Panc1 (cell line): ENCODE measurements around a stretch of chr17.

- RRBS, 2 experiments: no CpG with 5 or more reads among the region's 17 CpGs
Observed at GRCh38 chr17:17691128-17692480, 10.3 kb downstream of the RAI1 start.

DNA sequence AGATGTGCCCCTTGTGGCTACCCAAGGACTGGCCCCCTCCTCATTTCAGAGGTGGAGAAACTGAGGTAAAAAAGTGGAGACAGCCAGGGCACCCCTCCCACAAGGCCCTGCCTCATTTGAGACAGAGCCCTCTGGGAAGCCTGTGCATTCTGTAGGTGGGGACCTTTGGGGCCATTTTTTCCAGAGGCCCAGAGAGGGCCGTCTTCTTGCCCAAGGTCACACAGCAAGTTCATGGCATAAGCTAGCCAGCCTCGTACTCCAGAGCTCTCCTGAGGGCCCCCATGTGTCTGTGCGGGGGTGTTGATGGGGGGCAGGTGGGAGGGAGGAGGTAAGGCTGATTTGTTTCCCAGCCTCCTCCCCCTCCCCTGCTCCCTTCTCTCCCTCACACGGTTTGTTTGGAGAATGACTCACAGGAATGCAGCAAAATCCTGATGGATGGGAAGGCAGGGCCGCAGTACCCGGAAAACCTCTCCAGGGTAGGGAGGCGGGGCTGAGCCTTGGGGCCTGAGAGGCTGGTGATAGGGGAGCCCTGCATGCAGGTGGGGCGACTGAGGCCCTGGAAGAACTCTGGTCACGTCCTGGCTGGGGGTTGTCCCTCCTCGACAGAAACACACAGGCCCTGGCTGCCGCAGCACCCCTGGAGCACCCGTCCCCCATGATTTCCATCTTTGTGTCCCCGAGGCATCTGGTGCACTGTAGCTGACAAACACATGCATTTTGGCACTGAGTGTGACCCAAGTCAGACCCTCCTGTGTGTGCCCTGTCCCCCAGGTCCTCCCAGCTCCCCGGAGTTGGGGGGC, 29.6 kb downstream of the RAI1 start:
- RRBS, 2 experiments: no CpG with 5 or more reads among the region's 14 CpGs

DNA sequence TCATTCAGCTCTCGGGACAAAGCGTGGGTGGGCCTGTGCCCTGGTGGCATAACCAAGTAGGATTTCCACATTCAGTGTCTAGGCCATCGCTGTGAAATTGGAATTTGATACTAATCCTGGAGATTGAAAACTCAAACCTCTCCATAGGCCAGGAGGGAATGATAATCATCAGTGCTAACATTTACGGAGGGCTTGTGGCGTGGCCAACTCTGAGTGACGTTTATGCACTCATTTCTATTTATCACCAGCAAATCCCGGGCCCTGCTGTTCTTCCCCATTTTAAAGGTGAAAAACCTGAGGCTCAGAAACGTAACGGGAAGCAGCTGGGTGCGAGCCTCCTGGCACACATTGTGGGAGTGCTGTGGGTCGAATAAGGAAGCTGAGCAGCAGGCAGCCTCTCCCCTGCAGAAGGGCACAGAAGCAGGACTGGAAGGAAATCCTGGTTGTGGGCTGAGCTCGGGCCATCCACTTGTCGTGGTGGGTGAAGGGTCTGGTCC, 33.1 kb downstream of the RAI1 start:
- RRBS, 2 experiments: no CpG with 5 or more reads among the region's 13 CpGs

DNA sequence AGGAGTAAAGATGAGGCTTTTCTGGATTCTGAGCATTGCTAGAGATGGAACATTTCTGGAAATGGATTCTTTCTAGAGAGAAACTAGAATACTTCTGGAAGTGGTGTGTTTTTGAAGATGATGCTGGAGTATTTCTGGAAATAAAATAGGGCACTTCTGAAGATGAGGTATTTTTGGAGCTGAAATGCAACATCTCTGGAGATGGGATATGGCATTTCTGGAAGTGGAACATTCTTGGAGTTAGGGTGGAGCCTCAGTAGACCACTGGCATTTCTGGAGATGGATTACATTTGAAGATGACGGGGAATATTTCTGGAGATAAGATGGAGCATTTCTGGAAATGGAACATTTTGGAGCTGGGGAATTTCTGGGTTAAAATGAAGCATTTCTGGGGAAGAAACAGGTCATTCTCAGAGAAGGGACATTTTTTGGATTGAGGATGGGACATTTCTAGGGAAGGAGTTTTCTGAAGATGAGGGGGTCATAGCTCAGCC, 55.5 kb downstream of the RAI1 start:
- RRBS, 2 experiments: no CpG with 5 or more reads among the region's 1 CpG

DNA sequence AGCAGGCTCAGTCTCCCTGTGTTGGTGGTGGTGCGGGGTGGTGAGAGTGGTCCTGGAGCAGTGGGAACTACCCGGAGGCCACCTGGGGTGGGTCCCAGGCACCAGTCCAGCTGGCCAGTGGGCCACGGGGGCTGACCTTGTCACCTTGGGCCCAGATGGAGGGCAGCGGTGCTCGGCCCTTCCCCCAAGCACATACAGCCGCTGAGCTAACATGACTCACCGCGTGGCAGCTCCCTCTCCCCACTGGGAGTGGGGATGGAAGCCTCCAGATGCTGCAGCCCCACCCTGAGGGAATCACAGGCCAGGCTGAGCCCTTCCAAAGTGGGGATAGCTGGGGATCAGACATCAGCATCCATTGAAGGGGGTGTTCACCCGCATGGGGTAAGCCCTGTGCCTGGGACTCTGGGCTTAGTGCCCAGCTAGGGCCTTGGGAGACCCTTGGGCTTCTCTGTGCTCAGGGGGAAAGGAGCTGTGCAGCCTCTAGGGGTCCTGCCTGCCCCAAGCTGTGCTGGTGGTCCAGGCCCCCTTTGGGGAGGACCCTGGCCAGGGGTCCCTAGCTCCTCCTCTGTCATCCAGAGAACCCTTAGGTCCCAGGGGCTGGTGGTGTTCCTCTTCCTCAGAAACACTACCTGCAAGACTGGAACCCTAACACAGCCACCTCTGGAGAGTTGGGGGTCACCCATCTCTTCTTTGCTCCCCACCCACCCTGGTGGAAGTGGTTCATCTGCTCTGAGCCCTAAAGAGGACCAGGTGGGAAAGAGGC, 58.7 kb downstream of the RAI1 start:
- RRBS, 2 experiments: no CpG with 5 or more reads among the region's 9 CpGs

DNA sequence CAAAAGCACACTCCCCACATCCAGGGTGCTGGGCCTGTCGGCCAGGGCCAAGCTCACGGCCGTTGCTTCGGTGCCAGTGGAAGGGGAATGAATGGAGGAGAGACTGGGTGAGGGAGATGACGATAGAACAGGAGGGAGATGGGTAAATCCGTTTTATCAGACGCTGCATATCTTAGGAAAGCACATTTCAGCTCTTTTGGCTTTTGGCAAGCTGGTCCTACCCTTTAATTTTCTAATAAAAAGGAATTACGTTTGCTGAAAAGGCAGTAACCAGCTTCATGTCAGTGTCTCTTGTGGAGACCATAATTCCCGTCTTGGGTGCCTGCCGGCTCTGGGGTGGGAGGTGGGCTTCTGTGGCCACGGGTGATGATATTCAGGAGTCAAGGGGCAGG, 60.5 kb downstream of the RAI1 start:
- RRBS, 2 experiments: no CpG with 5 or more reads among the region's 11 CpGs

DNA sequence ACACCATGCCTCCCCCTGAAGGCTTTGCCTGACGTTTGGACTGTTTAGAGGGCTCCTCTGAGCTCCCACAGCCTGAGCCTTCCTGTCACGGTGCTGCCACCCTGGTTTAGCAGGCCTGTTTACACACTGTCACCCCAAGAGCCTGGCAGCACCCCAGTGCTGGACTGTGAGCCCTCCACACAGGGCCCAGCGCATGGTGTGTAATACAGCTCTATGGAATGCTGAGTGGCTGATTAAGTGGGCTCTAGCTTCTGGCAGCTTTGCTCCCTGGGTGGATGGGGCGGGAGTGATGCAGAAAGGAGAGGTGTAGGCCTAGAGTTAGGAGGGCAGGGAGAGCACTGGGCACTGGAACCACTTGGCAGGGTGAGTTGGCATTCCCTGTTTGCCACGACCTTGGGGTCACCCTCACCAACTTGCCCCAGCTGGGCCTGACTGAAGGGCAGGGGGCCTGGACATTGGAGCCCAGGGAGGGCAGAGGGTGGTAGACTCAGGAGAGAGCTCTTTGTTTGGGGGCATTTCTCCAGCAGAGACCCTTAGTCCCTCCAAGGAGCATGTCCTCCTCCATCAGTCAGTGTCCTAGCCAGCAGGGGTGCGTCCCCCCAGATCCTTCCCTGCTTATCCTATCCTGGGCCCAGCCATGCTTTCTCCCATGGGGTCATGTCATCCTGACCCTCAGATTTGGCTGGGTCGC, 73.9 kb downstream of the RAI1 start:
- RRBS, 2 experiments: no CpG with 5 or more reads among the region's 7 CpGs

DNA sequence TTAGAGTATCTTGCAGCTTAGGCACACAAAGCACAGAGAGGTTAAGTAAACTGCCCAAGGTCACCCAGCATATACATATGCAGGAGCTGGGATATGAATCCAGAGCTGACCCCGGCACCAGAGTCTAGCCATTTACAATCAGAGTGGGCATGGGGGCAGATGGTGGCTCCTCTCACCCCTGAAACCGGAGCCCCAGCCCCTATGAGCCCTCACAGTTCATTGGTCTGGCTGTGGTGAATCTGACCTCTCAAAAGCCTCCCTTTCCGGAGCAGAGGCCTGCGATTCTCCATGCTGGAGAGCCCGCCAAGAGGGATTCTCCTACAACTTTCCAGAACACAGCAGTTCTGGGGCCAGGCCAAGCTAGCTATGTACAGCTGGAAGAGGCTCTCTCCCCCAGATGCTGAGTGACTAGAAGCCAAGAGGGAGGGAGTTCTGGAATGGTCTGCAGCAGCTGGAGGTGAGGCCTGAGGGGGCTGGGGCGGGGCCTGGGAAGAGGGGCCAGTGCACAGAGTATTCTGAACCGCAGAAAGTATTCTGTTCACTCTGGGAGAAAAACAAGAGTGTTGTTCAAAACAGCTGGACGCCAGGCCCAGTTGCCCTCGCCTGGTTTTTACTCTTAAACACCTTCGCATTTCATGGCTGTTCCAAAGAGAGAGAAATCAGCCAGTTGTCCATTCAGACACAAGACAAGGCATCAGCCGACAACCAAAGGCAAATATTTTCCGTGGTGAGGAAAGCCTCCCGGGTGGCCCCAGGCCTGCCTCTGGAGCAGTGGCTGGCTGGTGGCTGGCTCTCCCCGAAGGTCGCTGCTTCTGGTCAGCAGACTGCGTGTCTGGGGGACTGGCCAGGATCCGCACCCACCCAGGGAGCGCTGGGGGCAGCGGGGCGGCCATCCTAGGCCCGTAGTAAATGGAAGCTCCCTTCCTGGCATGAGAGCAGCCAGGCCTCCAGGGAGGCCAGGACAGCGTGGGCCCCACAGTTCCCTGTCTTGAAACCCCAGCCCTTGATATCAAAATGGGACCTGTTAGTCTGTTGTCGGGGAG, 58.0 kb downstream of the SREBF1 start:
- RRBS, 2 experiments: 88 to 94% methylated on average over 3 of the region's 23 CpGs

- RRBS, 2 experiments: no CpG with 5 or more reads among the region's 19 CpGs
Observed at GRCh38 chr17:17824648-17825798, 11.8 kb downstream of the SREBF1 start.

DNA sequence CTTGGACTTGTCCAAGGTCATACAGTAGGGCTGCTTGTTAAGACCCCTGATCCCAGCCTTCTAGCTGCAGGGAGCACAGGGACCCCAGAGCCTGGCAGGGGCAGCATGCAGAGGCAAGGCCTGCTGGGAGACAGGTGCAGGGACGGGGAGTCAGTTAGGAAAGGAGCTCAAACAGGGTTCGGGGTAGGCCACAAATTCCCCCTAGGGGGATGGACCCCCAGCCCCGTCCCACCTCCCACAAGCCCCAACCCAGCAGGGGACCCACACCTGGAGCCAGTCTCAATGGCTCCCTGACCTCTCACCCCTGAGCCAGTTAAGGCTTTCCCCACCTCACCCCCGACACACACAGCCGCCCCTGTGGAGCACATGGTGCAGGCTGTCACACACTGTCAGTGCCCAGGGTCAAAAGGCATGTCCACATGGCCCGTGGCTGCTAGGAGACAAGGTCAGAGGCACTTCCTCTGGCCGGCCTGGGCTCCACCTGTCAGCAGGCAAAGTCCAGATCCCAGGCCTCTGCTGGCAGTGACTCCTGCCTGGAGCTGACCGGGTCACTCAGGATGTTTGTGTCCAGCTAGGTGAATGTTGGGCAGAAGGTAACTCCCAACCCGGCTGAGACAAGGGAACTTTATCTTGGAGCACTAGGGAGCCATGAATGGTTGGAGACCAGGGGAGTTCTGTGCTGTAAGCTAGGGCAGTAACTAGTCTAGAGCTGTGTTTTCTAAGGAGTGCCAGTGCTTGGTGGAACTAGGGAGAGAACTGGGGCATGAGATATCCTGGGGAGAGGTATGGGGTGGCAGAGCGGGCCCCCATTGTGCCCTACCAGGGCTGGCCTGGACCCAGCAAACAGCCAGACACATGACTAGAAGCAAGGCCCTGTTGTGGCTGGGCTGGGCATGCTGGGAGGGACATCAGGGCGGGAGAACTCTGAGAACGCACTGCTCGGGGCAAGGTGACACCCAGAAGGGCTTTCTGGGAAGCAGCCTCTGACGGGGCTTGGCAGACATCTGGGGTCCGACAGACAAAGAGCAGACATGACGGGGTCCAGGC, 6.0 kb downstream of the SREBF1 start:
- RRBS, 2 experiments: 12 to 30% methylated on average over 2 of the region's 16 CpGs

GRCh38 chr17:17849065-17849544, 12.3 kb upstream of the SREBF1 start:
- RRBS, 2 experiments: no CpG with 5 or more reads among the region's 6 CpGs

GRCh38 chr17:17869320-17869686, 32.5 kb upstream of the SREBF1 start:
- RRBS, 2 experiments: 100% methylated on average over 1 of the region's 14 CpGs; no CpG with 5 or more reads in 1 of the 2 experiments

DNA sequence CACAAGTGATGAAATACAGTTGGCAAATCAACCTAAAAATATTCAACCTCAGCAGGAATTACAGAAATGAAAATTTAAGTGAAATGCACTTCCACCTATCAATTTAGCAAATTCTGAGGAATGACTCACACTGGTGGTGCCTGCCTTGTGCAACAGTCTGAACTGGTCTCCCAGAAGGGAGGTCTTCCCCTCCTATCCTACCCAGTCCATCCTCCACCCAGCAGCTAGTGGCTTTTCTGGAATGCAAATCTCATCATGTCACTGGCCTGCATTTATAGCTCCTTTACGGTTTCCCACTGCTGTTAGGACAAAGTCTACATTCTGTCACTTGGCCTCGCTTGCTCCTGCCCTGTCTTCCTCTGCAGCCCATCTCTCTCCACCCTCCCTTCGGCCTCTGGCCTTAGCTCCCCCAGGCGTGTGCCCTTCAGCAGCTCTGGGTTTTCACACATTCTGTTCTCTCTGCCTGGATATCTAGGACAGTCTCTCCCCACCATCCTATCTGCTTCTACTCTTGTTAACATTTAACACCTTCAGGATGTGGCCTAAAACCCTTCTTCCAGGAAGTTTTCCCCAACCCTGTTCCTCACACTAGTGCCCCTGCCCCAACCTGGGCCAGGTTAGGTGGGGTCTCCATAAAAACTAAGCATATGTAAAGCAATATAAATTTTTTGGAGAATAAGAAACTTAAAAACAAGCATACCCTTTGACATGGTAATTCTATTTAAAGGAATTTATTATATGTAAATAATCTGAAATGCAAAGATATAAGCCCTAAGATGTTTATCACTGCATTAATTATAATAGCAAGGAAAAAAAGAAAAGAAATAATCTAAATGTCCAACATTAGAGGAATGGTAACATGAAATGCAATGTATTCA, 36.2 kb downstream of the TOM1L2 start:
- RRBS, 2 experiments: no CpG with 5 or more reads among the region's 4 CpGs

DNA sequence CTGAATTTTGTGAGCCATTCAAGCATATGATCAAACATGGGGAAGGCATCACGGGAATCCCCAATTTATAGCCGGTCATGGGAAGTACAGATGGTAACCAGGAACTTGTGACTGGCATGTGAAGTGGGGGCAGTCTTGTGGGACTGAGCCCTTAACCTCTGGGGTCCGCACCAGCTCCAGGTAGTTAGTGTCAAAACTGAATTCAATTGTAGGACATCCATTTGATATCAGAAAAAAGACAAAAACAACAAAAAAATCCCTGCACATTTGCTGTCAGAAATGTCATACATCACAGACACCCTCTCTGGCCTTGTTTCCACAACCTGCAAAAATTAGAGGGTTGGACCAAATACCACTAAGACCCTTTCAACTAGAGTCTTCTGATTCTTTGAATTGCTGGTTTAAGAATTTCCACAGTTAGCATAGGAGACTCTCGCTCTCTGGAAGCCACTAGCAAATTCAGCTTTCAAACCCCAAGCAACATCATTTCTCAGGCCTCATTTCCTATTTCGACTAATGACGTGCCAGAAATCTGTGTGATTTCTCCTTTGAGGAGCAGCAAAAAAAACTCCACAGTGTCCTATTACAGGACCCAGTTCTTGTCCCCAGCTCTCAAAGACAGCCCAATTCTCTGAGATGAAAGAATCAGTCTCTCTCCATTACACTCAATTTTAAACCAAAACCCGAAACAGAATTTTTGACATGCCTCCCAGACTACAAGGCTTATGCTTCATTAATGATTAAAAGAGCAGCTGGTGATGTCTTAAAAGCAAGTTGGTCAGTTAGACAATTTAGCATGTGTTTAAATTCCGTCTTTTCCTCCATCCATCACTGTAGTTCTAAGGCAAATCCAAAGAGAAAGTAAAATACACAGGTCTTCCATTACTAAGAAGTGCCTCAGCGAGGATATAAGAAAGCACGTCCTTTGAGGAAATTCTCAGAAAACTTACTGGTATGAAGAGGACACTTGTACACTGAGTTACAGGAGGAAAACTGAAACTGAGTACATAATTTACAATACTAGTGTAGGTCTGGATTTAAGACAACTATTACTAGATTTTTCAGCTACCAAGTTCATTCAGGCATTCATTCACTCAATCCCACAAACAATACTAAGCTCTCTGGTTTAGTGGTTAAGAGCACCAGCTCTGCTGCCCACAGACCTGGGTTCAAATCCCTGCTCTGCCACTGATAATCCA, 12.7 kb downstream of the TOM1L2 start:
- RRBS, 2 experiments: no CpG with 5 or more reads among the region's 10 CpGs

DNA sequence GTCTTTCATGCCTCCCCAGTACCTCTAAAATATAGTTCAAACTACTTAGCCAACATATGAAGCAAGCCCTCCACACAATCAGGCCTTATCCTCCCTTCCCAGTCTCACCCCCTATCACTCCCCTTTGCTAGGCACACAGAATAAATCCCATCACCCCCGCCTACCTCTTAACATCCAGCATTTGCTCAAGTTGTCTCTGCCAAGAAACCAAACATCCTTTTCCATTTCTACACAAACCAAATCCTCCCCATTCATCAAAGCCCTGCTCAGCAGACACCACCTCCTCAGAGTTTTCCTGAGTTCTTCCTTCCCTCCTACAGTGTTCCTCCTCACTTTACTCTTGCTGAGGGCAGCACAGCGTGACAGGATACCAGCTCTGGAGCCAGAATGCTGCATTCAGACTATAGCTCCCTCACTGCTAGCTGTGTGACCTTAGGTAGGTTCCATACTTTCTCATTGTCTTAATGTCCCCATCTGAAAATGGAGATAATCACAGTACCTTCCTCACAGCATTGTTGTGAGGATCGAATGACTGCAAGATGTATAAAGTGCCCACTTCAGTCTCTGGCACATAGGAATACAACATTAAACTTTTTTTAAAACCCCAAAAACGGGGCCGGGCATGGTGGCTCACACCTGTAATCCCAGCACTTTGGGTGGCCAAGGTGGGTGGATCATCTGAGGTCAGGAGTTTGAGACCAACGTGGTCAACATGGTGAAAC, 6.8 kb downstream of the TOM1L2 start:
- RRBS, 2 experiments: no CpG with 5 or more reads among the region's 6 CpGs

GRCh38 chr17:18094015-18094563, 6.3 kb downstream of the DRG2 start:
- RRBS, 2 experiments: no CpG with 5 or more reads among the region's 8 CpGs

- RRBS, 2 experiments: 95 to 96% methylated on average over 4 of the region's 16 CpGs
Observed at GRCh38 chr17:18101653-18102462, 6.7 kb upstream of the MYO15A start.

DNA sequence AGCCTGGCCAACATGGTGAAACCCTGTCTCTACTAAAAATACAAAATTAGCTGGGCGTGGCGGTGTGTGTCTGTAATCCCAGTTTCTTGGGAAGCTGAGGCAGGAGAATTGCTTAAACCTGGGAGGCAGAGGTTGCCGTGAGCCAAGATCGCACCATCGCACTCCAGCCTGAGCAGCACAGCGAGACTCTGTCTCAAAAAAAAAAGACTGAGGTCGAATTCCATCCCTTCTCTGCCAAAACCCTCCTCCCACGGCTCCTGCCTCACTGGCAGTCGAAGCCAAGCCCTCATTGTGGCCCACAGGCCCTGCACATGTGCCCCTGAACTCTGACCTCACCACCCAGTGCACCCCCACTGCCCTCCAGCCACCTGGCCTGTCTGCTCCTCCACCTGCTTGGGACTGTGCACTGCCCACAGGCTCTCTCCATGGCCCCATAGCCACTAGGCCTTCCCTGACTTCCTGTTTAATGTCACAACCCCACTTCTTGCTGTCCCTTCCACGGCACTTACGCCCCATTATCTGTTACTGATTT, 6.9 kb downstream of the MYO15A start:
- RRBS, 2 experiments: no CpG with 5 or more reads among the region's 11 CpGs

DNA sequence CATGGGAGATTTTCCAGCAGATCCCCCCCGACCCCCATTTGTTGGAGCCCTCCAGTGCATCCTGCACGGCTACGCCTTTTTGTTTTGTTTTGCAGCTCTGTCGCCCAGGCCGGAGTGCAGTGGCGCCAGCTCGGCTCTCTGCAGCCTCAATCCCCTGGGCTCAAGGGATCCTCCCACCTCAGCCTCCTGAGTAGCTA, 1.2 kb upstream of the ALKBH5 start:
- RRBS, 2 experiments: no CpG with 5 or more reads among the region's 7 CpGs

DNA sequence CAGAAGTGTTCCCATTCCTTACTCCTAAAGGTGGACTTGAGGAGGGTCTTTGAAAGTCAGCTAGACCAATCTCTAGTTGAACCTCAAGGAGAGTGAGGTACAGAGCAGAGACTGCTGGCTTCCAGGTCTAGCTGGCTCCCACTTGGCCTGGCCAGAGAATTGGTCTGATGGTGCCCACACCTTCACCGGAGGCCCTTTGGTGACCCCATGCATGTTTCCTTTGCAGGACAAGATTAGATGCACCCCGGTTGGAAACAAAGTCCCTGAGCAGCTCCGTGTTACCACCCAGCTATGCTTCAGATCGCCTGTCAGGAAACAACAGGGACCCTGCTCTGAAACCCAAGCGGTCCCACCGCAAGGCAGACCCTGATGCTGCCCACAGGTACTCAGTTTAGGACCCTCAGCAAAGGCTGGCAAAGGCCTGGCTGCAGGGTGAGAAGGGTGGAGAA, 18.8 kb upstream of the LLGL1 start:
- RRBS, 2 experiments: 77 to 93% methylated on average over 1 of the region's 6 CpGs